Hair follicle dermal papilla cell (primary cell): ENCODE measurements around a stretch of chr2.

DNA sequence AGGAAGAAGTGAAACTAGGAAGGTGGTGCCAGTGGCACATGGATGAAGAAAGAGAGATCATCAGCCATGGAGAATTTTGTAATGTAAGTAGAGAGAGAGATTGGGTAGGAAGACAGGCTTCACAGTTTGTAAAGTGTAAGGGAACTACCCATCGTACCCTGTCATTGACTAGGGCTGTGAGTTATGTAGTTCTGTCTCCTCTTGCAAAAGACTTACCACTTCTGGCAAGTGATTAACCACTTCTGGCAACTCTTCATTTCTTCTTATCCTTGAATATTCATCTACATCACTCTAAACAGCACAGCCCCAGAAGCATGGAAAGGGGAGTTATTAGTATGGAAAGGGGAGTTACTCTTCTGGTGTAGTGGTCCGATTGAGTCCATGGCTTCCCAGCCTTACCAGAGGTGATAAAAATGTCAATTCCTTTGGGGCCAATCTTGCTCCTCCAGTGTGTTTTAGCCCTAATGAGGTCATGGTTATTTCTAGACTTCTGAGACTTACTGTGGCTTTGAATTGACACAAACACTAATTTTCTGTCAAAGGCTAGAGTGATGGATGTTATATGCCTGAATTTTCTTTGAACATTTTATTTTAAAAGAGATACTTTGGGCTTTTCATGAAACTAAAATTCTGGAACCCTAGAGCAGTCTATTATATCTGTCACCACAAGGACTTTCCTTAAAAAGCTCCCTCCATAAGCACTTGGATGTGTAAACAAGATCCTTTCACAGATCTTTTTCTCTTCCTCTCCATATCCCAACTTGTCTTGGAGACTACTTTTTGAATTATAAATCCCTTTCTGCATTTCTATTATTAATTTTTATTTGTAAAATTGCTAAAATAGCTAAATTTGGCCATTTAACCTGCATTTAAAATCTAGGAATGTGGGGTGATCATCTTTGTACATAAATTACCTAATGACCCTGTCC is 51.8 kb downstream of the STAT1 start:
- CAGE, long polyA plus RNA, result no peak

GRCh38 chr2:190964729-190965372 is 49.1 kb downstream of the STAT1 start:
- CAGE, long polyA plus RNA, result no peak

DNA sequence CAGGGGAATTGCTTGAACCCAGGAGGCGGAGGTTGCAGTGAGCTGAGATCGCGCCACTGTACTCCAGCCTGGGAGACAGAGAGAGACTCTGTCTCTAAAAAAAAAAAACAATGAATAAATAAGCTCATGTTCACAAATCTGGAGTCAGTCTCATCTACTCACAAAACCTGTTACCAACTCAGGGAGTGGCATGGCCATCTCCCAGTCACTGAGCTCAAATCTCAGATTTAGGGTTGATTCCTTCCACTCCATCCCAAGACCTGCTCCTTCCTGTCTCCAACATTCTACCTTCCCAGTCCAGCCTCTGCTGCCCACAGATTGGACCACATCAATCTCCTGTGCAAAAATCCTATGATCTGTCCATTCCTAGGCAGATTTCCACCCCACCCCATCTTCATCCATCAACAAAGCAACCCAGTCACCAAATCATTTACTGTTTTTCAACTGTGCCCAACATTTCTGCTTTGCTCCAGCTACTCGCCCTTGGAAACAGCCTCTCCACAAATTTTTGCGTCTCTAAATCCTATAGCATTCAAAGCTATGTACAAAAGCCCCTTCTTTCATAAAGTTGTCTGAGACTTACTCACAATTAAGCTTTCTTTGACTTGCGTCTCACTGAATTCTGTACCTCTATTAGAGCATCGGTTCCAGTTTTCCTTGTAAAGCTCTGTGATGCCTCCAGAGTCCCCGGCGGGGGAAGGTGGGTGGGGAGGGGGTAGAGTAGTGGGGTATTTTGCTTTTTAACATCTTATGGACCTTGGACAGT is 1.5 kb downstream of the STAT1 start:
- CAGE, long polyA plus RNA, result no peak

DNA sequence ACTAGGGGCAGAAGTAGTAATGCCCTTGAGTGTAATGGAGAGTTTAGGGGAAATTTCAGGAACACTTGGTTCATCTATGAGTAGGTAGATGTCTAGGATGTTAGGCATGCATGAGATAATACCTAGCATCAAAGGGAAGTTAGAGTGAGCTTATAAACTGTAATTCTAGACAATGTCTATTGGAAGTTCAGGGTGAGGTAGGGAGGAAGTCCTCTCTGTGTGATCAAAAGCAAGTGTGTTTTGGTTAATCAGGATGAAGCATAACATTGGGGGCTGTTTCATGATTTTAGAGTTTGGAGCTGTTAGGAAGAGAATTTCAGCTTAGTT is 8.7 kb upstream of the STAT1 start:
- CAGE, long polyA plus RNA, result no peak

DNA sequence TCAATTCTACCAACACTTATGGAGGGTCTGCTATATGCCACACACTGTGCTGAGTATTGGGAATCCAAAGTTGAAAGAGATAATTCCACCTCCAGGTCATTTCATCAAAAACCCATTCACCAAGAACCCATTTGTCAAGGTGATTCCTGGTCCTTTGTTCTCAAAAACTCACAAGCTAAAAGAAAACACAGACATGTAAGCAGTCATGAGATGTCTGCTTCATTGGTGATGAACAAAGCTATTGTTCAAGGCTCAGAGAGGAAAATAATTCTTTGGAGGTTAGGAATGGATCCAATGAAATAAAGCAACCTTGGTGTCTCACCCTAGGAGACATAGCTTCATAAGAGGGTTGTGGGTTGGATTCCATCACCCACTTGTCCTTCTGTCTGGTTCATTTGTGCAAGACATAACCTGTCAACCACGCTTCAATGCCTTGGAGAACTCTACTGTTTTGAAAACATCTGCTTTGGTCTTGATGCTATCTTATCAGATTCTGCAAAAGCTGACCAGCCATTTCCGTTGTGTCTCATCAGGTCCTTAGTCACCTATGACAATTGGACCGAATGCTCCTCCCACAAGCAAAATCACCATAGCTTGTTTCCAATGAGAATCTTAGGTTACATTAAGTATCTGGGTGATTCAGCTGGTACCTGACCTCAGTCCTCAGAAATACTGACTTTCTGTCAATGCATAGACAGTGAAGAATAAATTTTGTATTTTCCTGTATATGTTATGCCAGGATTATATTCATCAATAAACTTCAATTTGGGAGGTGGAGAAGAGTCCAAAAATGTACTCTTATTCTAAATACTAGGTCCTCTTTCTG is 35.5 kb downstream of the STAT4 start:
- CAGE, long polyA plus RNA, result no peak

GRCh38 chr2:191249240-191250056 is 4.2 kb downstream of the MYO1B start:
- CAGE, long polyA plus RNA, result no peak

DNA sequence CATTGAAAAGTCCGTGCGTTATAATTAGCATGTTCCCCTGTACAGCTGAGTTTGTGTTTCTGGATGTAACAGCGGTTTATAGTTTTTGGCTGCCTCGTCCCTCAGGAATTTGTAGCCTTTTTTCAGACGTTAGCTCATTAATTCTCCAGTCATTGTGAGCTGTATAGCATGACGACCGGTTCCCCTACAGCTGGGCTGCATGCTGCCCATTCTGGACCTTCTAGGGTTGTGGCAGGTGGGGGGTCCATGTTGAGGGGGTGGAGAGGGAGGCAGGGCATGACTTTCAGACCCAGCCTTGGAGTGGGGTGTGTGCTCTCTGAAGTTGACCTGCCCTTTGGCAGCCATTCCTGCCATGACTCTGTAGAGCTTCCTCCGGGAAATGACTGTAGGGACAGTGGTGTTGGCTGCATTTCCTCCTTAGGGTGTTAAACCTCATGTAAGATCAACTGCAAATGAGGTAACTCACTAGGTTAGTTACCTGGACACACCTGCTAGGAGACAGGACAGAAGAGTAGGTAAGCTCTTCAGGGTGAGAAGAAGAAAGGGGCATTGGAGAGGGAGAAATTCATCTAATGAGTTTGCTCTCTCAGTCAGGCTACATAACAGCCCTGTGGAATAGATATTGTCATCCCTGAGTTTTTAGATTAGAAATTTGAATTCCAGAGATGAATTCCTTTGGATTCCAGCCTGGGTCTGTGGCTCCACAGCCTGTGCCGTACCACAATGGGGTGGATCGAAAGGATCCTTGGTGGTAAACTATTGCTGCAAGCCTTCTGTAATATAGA is 20.7 kb downstream of the MYO1B start:
- CAGE, long polyA plus RNA, result no peak

DNA sequence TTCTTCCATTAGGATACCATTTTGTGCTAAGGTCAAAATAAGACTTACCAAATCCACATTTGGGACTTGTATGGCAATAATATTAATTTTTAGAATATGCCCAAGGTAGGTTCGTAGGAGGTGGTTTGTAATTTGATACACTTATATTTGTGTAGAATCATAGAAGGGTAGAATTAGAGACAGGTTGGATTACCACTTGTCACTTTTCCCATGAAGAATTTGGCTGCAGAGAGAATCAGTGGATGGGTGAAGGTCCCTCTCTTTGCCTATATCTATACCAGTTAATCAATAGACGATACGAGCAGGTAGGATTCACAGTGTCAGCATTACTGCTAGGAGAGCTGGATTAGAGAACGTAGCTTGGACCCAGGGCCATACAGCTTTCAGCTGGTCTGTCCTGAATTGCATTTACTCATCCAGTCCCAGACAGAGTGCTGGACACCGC is 145.4 kb downstream of the MYO1B start:
- CAGE, long polyA plus RNA, result no peak

DNA sequence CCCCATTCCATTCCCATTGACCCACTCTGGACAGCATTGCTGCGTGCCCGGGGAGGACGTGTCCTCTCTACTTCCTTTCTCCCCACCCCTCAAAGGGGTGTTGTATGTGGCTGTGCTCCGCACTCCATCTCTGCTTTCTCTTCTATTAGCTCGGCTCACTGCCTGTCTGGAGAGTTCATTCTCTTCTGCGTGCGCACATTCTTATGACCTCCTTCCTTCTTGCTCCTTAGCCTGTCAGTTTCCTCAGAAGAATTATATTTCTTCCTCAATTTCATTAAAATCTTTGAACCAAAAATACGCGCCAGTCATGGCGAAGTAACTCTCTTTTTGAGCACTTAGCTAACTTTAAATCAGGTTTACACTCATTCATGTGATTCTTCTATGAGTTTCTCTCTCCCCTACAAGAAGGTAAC is 192.9 kb downstream of the MYO1B start:
- CAGE, long polyA plus RNA, result no peak

DNA sequence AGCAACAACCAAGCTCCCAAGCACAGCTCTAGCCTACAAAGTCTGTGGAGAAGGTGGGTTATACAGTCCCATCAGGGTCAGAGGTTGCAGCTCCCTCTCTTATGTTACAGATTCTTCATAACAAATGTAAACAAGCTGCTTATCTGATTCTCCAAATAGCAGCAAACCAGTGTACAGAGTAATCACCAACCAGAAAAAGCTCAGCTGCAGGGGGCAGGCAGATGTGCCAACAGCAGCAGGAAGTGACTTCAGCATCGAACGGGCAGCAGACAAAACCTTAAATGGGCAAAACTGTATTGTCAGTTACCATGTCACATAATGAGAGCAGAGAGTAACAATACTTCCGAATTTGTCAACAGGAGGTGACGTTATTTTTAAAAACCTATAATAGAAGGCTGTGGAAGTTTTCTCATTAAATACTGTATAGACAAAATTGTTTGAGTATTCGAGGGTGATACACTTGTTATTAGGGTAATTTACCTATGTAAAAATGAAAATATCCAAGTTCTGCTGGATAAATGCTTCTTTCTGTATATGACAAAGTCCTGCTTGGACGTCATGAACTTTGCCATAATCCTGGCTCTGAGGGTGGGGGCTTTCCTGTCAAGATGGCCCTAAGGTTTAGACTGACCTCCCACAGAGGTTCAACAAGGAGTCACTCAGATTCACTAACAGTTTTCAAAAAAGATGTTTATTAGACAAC is 52.7 kb upstream of the NABP1 start:
- CAGE, long polyA plus RNA, result no peak

GRCh38 chr2:191695423-191696569 is 17.9 kb downstream of the NABP1 start:
- CAGE, long polyA plus RNA, result no peak

DNA sequence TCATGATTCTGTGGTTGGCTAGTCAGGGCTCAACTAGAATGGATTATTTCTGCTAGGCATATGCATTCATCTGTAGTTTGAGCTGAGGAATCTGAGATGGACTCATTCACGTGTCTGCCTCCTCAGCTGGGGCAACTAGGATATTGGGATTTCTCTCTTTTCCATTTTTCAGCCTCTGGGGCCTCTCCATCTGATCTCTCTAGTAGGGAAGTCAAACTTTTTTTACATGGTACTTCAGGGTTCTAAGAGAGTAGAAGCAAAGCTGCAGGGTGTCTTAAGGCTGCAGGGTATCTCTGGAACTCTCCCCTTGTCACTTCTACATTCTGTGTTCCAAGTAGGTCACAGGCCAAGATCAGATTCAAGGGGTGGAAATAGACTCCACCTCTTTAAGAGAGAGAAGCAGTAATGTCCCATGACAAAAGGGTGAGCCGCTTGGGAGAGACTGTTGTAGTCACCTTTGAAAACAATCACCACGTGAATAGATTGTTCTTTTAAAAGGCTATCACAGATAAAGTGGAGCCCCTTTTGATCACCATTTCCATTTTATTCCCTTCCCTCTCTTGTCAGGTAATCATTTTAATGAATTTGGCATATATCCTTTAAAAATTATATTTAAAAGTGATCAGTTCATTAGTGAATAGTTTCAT is 2.5 kb upstream of the CAVIN2 start:
- CAGE, long polyA plus RNA, result no peak

DNA sequence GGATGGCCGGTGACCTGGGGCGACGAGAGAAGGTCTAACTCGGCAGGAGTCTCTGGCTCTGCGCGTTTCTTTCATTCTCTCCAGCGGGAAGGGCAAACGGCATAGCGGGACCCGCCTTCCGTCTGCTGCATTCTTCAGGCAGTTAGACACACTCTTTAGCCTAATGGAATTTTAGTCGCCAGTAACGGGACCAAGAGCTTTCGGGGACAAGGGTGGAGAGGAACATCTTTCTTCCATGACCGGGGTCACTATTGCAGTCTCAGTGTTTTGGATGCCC is 1.2 kb upstream of the TMEFF2 start:
- CAGE, long polyA plus RNA, result no peak

- CAGE, long polyA plus RNA, result no peak
Observed at GRCh38 chr2:192828302-192828645, 633.5 kb upstream of the TMEFF2 start.

- CAGE, long polyA plus RNA, result no peak
Observed at GRCh38 chr2:193142288-193142837, 947.6 kb upstream of the TMEFF2 start.

DNA sequence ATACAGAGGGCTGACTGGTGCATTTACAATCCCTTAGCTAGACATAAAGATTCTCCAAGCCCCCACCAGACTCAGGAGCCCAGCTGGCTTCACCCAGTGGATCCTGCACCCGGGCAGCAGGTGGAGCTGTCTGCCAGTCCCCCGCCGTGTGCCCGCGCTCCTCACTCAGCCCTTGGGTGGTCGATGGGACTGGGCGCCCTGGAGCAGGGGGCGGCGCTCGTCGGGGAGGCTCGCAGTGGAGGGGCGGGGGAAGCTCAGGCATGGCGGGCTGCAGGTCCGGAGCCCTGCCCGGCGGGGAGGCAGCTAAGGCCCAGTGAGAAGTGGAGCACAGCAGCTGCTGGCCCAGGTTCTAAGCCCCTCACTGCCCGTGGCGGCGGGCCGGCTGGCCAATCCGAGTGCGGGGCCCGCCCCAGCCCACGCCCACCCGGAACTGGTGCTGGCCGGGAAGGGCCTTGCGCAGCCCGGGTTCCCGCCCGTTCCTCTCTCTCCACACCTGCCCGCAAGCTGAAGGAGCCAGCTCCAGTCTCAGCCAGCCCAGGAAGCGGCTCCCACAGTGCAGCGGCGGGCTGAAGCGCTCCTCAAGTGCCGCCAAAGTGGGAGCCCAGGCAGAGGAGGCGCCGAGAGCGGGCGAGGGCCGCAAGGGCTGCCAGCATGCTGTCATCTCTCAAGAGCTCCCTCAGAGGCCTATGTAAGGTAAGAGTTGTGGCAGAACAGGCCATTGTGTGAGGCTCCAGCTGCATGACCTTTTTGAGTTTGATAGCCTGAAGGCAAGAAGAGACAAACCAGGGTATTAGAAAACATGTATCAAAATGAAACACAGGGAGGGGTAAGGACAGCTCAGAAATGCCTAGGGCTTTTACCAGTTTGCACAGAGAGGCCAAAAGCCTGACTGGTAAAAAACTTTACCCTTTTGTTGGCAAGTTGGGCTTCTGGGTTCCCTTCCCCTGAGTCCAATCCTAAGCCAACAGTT is 1307.9 kb upstream of the TMEFF2 start:
- CAGE, long polyA plus RNA, result no peak

- CAGE, long polyA plus RNA, result no peak
Observed at GRCh38 chr2:195562935-195563223, 94.1 kb upstream of the SLC39A10 start.

- CAGE, long polyA plus RNA, result no peak
Observed at GRCh38 chr2:196077288-196077699, 8.7 kb upstream of the DNAH7 start.

DNA sequence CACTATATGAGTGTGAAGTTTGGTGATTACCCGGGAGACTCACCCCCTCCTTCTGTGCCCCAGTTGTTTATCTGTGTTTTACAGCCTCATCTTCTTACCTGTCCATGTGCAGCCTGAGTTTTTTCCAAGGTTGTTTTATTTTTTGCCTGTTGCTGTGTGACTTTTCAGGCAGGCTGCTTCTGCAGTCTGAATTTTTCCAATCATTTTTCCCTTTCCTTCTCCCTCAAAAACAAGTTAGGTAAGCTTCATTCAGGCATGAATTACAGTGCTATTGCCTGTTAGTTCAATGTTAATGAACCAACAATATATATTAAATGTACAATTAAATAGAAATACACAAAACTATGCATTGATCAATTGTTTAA is 38.5 kb downstream of the STK17B start:
- CAGE, long polyA plus RNA, result no peak

GRCh38 chr2:196189075-196189385 is 17.7 kb upstream of the STK17B start:
- CAGE, long polyA plus RNA, result no peak